ENCODE measurements around a stretch of chr2.

- RAMPAGE, long total RNA = no peak
- RRBS = no CpG with 5 or more reads among the region's 10 CpGs
Observed at GRCh38 chr2:46550425-46551241, 8.3 kb upstream of the ATP6V1E2 start.

DNA sequence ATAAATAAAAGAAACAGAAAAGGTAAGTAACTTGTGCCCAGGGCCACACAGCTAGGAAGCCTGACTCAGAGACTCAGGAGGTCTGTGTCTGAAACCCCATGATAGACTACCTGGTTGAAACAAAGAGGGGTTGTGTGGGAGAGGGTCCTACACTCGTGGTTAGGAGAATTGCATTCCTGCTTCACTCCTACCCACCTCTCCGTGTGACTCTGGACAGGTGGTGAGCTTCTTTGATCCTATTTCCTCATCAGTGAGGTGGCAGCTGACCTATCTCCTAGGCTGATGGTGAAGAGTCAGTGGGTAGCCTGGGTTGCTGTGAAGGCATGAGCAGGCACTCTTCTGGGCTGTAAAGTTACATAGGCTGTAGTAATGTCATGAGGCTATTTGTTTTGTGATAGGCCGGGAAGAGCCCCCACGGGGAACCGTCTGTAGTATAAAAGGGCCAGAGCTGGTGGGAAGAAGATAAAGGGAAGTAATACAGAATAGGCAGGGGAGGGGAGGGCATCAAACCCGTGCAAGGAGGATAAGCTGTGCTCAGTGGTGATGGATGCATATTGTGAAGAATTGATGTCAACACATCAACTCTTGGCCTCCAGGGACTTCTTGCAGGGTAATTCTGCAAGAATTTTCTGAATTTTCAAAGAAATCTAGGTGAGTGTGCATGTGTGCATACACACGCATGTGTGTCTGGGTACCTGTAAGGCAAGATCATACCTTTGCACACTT lies 20.8 kb upstream of the ATP6V1E2 start:
- RAMPAGE, long total RNA = no peak
- RRBS = no CpG with 5 or more reads among the region's 7 CpGs

DNA sequence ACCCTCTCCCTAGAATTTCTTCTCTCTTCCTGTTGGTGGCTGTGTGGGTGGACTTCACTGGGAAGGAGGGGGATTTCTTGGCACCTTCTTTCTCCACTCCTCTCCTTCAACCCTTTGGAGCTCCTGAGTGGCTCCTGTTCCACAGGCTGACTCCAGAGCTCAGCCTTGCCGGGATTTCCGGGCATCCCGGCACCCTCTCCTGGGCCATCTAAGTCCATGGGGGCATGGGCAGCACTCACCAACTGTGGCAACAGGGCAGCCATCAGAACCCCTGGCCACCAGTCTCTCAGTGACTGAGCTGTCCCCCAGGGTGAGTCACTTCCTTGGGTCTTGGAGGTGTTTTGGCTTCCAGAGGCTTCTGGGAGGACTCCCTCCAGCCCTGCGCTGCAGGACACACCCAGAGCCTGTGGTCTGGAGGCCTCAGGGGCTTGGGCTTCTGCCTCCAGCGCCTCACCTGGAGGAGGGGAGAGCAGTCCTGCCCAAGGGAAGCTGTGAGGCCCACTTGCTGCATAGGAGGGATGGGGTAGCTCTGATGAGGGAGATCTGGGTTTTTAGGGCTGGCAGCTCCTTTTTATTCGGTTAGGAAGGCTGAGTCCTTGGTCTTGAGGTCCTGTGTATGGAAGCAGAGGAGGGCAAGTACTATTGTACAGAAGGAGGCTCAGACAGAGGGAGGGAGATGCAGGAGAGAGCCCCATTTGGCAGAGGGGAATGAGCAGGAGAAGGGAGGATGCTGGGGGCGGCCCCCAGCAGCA lies 63.1 kb downstream of the TTC7A start:
- RAMPAGE, long total RNA = no peak
- RRBS = no CpG with 5 or more reads among the region's 7 CpGs

- RAMPAGE, long total RNA = no peak
- RRBS = no CpG with 5 or more reads among the region's 9 CpGs
Observed at GRCh38 chr2:47108517-47109163, 46.5 kb downstream of the STPG4 start.

DNA sequence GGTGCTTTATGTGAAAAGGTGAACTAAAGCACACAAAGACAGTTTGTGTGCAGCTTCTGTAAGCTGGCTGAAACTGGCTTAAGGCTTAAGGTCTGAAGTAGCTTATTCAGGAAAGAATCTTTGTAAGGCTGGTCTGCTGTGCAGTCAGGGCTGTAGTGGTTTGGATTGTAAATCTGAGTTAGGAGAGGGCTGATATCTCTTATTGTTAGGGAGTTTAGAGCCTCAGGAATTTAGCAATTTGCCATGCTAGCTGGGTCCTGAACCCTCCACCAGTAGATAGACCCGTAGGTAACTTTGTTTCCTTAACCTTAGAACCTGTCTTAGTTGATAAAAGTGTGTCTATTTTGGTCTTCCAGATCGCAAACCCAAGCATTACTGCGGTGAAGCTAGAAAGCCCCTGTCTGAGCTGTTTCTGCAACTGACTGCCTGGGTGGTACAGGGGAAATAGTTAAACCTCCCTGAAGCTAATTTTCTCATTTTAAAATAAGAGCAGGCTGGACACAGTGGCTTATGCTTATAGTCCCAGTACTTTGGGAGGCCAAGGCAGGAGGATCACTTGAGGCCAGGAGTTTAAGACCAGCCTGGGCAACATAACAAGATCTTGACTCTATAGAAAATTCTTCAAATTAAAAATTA lies 67.9 kb upstream of the EPCAM start:
- RAMPAGE, long total RNA = no peak
- RRBS = no CpG with 5 or more reads among the region's 3 CpGs

- RAMPAGE, long total RNA = no peak
- RRBS = no CpG with 5 or more reads among the region's 8 CpGs
Observed at GRCh38 chr2:47698044-47698507, 84.9 kb upstream of the MSH6 start.

DNA sequence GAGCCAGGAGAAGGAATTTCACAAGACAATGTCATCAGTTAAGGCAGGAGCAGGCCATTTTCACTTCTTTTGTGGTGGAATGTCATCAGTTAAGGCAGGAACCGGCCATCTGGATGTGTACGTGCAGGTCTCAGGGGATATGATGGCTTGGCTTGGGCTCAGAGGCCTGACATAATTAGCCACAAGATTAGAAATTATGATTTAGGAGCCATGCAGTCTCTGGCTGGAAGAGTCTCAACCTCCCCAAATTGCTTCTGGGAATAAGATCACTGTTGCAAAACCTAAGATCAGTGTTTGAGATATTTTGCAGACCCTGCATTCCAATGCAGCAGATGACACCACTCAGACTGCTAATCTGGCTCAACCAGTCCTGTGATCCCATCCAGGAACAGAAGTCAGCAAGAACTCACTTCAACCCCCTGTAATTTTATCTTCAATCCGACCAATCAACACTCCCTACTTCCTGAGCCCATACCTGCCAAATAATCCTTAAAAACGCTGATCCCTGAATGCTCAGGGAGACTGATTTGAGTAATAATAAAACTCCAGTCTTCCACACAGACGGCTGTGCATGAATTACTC lies 84.3 kb upstream of the MSH6 start:
- RAMPAGE, long total RNA = no peak
- RRBS = no CpG with 5 or more reads among the region's 5 CpGs

DNA sequence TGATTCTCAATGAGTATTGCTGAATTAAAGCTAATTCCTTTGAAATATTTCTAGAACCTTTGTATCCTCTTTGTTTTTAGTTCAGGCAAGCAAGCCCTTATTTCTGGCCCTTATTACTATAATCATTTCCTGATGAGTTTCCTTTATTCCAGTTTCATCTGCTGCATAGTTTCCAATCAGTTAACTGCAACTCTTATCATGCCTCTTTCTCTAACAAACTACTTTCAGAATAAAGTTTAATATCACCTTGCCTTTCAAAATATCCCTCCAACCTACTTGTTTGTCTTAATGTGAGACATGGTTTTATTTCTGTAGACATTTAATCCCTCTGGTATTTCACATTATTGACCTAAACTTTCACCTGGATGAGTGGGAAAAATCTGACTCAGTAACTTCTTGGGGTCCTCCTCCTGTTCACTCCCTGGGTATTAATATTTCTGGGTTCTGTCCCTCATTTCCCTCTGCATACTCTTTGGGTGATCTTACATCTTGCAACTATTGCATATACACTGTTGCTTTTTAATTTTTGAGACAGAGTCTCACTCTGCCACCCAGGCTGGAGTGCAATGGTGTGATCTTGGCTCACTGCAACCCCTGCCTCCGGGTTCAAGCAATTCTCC lies 27.9 kb downstream of the MSH6 start:
- RAMPAGE, long total RNA = no peak
- RRBS = no CpG with 5 or more reads among the region's 1 CpG

- RAMPAGE, long total RNA = no peak
- RRBS = no CpG with 5 or more reads among the region's 1 CpG
Observed at GRCh38 chr2:47873459-47873855, 32.8 kb downstream of the FBXO11 start.

DNA sequence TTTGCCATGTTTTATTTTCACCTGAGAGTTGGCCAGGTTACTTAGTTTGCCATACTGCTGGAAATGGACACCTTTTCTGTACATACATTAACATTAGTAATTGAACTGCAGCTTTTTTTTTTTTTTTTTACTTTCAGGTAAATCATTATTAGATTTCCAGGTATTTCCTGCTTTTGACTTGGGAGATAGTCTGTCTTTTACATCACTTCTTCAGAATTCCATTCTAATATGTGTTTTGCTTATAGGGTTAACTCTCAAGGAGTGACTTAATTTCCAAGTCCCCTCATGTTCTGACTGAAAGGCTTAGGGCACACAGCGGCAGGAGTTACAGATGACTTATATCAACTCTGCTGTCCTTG lies 160.4 kb upstream of the FOXN2 start:
- RAMPAGE, long total RNA = no peak
- RRBS = no CpG with 5 or more reads among the region's 1 CpG

DNA sequence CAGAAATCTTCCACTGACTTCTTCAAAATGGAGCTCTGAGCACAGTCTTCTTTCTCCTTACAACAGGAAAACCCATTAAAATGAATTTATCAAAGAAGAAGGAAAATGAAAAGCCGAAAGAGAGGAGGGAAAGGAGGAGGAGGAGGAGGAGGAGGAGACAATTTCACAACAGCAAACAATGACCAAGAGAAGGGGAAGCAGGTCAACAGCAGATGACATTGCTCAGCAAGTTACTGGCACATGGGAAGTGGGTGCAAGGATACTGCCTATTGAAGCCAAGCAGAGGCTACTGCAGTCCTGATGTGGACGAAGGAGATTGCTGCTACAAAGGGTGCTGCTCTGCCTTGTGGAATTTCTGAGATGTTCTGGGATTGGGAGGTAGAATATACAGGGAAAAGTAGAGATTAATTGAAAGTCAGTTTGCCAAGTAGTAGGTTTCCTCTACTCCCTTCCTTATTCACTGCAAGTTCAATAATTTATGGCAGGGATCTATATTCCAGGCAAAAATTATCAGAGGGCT lies 139.9 kb upstream of the FOXN2 start:
- RAMPAGE, long total RNA = no peak
- RRBS = no CpG with 5 or more reads among the region's 2 CpGs

- RAMPAGE, long total RNA = no peak
- RRBS = no CpG with 5 or more reads among the region's 3 CpGs
Observed at GRCh38 chr2:48221713-48222248, 92.7 kb upstream of the FOXN2 start.

DNA sequence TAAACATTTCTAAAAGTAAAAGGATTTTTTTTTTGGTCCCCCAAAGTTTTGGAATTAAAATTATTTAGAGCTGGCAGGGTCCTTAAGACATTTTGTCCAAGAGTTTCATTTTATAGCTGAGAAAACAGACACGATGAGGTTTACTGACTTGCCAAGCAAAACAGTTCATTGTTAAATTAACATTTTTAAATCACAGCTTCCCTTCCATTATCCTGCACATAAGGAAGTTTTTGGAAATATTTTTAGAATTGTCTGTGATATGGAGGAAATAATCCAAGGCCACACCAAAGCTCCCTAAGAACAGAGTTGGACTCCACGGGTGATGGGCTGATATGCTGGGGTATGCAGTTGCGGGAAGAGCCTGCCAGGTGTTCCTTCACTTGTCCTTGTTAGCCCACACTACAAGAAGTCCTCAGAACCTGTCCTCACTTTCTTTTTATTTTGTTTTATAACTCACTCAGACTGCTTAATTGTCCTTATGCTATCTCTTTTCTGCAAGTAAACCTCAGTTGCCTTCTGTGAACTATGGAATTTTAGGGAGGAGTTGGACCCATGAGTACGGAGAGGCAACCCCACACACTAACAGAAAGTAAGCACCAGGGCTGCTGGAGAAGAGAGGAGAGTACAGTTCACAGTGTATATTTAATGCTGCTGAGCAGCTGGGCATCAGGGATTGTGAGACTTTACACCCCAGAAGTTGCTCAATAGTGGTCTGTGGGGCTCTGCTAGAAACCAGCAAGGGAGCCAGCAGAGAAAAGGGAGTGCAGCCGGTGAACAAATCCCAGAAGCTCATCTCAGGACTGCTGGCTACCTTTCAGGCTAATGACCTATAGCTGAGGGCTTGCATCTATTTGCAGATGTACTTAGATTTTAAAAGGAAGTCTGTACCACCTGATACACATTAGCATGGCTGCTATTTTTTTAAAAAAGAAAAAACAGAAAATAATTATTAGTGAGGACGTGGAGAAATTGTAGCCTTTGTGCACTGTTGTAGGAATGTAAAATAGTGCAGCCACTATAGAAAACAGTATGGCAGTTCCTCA lies 64.7 kb upstream of the FOXN2 start:
- RAMPAGE, long total RNA = no peak
- RRBS = no CpG with 5 or more reads among the region's 6 CpGs

GRCh38 chr2:48346032-48346634 lies 31.7 kb downstream of the FOXN2 start:
- RAMPAGE, long total RNA = no peak
- RRBS = no CpG with 5 or more reads among the region's 3 CpGs

GRCh38 chr2:48441452-48442162 lies 1.0 kb downstream of the PPP1R21 start:
- RAMPAGE, long total RNA = no peak
- RRBS = no CpG with 5 or more reads among the region's 9 CpGs

- RAMPAGE, long total RNA = no peak
- RRBS = no CpG with 5 or more reads among the region's 2 CpGs
Observed at GRCh38 chr2:48448116-48448766, 7.7 kb downstream of the PPP1R21 start.

DNA sequence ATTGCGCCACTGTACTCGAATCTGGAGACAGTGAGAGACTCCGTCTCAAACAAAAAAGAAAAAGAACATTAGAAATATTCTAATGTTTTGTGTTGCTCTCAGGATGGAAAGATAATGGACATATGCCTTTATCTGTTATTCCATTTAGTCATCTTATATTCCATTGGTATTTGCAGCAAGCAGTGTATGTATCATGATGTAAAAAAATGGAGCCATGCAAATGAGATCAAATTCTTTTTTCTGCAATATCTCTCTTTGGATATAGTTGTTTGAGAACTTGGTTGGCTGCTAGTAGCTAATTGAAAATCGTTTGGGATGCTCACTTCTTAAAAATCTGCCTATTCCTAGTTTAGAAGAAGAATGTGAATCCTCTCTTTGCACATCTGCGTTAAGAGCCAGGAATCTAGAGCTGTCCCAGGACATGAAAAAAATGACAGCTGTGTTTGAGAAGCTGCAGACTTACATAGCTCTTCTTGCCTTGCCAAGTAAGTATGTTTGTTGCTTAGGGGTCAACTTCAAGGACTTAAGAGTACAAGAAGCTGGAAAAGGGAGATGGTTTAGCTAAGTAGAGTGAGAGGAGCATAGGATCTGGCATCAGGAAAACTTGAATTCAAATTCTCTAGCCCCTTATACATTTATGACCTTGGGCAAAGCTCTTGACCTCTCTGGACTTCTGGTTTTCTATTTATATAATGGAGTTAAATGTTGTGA lies 33.9 kb downstream of the PPP1R21 start:
- RAMPAGE, long total RNA = no peak
- RRBS = no CpG with 5 or more reads among the region's 5 CpGs

DNA sequence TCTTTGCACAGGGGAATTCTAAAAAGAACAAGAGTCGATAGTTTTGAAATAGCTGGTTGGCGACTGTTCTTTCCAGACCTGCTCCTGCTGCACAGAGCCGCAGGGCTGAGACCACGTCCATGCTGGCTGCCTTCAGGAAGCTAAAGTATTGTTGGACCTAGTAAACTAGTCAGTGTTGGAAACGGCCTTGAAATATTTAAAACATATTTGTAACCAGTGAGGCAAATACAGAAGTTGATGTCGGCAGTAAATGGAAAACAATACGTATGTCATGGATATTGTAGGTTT lies 15.3 kb upstream of the STON1 start:
- RAMPAGE, long total RNA = no peak
- RRBS = no CpG with 5 or more reads among the region's 7 CpGs

DNA sequence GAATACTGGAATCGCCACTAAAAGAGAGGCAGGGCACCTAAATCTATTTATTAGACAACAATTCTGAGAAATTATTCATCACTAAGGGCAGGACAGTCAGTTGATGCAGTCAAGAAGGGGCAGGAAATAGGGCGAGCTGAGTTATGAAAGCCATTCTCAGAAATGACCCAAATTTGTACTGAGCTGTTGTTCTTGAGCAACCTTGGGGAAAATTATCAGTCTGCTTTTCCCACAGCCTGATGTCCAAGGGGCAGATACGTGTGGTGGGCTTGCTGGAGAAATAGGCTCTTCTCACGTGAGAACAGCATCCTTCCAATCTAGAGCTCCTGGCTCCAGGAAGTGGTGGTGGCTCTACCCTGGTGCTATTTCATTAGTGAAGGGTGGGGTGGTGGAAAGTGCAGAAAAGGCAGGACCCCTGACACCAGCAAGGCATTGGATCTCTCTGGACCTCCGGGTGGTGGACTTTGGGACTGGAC lies 38.6 kb downstream of the STON1 start:
- RAMPAGE, long total RNA = no peak
- RRBS = no CpG with 5 or more reads among the region's 5 CpGs

GRCh38 chr2:48585719-48586151 lies 31.9 kb upstream of the GTF2A1L start:
- RAMPAGE, long total RNA = no peak
- RRBS = no CpG with 5 or more reads among the region's 4 CpGs

Data from hepatocyte (in vitro differentiated cells and primary cell).